AG10803 (cell line): Measurements from ENCODE around the genes METTL21C and BIVM.

- RRBS = no CpG with 5 or more reads among the region's 3 CpGs
These were observed 12.4 kb upstream of the GPR18 start for GRCh38 chr13:99270489-99271035.

- RRBS = no CpG with 5 or more reads among the region's 20 CpGs
These were observed 3.1 kb downstream of the GPR183 start for GRCh38 chr13:99303589-99304965.

GRCh38 chr13:99307666-99308548, 708 bp upstream of the GPR183 start:
- RRBS = no CpG with 5 or more reads among the region's 7 CpGs

GRCh38 chr13:99357749-99358455, 50.7 kb upstream of the GPR183 start:
- RRBS = no CpG with 5 or more reads among the region's 10 CpGs

DNA sequence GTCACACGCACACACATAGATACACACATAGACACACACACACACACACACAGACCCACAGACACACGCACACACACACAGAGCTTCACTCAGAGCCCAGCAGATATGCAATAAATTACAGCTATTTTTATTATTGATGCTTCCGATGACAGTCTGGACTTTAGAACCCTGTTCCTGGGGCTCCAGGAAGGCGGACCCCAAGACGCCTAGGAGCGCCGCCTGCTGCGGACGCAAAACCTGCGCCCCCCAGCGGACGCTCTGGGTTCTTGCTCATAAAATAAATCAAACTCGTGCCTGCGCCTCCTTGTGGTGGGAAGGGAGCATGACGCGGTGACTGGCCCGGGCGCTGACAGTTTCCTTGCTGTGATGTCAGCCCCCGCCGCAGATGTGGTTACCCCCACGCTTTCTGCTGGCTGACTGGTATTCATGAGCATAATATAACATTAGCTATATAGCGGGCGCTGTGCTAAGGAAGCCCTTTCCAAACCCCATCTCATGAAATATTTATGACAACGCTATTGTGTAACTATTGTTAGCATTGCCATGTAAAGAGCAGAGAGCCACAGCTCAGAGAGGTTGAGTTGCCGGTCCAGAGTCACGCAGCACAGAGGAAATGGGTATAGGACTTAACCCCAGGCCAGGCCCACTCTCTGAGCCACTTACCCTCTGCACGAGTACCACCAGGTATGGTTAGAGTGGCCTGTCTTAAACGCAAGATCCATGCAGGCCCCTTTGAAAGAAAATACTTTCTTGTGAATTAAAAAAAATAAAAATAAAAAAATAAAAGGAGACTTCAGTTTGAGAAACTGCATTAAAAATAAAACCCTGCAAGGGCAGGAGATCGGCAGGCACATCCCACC, 64.3 kb upstream of the TM9SF2 start:
- RRBS = no CpG with 5 or more reads among the region's 29 CpGs

DNA sequence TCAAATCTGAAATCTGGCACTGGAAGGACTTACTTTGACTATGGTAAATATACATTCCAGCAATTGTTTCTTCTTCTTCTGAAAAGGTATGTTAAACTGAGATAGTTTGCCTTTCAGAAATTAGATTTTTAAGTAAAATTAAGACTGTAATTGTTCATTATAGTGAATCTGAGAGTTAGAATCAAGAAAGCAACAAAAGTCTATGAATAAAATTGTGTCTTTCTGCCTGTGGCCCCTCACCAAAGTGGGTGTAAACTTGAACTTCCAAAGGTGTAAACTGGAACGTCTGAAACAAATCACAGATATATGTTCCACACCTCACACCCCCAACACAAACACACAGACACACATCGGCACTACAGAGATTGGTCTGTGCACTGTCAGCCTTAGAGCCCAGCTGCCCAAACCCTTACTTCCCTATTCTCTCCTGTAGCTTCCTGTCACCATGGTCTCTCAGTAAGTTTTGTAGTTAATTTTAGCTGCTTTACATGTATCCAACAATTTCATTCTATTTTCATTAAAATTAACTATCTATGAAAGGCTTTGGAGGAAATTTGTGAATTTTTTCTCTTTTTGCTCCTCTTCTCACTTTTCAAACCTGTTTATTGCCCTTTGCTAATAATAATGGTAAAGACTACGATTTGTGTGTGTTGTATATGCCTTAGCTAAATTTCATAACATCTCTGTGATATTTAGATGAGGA, 5.3 kb downstream of the TM9SF2 start:
- RRBS = no CpG with 5 or more reads among the region's 3 CpGs

- RRBS = no CpG with 5 or more reads among the region's 12 CpGs
These were observed 107.1 kb downstream of the ZIC5 start for GRCh38 chr13:99864450-99864916.

DNA sequence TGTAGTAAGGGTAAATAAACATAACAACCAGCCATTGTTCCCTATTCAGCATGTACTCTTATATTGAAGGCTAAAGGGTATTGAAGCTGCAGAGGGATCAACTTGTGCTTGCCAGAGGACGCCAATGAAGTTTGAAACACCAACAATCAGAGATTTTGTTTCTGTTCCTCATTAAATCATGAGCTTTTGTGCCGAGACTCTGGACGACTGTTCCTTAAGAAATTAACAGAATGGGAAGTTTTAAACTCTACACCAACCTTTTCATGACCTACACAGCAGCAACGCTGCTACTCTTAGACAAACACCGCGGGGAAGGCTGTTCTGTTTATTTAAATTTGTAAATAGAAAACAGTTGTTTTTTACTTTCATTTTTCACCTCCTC, 79.2 kb downstream of the ZIC5 start:
- RRBS = no CpG with 5 or more reads among the region's 6 CpGs

GRCh38 chr13:100090059-100090591, 1.2 kb downstream of the PCCA start:
- RRBS = no CpG with 5 or more reads among the region's 9 CpGs

- RRBS = no CpG with 5 or more reads among the region's 8 CpGs
These were observed 194.7 kb downstream of the GGACT start for GRCh38 chr13:100393770-100394420.

- RRBS = no CpG with 5 or more reads among the region's 5 CpGs
These were observed 106.6 kb downstream of the GGACT start for GRCh38 chr13:100481964-100482360.

- RRBS = no CpG with 5 or more reads among the region's 5 CpGs
These were observed 351.6 kb upstream of the TMTC4 start for GRCh38 chr13:101026285-101026559.

DNA sequence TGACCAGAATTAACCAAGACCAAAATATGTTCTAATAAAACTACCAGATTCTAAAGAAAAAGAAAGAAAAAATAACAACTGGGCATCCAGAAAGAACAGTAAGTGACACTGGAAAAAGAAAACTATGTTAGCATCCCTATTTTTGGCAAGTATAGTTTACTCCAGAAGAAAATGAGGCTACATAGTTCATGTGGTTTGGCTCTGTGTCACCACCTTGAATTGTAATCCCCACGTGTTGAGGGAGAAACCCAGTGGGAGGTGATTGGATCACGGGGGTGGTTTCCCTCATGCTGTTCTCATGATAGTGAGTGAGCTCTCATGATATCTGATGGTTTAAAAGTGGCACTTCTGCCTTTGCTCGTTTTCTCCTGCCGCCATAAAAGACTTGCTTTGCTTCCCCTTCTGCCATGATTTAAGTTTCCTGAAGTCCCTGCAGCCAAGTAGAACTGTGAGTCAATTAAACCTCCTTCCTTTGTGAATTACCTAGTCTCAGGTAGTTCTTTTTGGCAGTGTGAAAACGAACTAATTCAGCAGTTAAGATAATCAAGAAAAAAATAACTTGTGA, 77.0 kb downstream of the ITGBL1 start:
- RRBS = no CpG with 5 or more reads among the region's 5 CpGs

GRCh38 chr13:102353359-102353696, 243.5 kb upstream of the TPP2 start:
- RRBS = no CpG with 5 or more reads among the region's 3 CpGs

GRCh38 chr13:102399620-102400515, 196.9 kb upstream of the TPP2 start:
- RRBS = 1% methylated on average over 14 of the region's 50 CpGs

DNA sequence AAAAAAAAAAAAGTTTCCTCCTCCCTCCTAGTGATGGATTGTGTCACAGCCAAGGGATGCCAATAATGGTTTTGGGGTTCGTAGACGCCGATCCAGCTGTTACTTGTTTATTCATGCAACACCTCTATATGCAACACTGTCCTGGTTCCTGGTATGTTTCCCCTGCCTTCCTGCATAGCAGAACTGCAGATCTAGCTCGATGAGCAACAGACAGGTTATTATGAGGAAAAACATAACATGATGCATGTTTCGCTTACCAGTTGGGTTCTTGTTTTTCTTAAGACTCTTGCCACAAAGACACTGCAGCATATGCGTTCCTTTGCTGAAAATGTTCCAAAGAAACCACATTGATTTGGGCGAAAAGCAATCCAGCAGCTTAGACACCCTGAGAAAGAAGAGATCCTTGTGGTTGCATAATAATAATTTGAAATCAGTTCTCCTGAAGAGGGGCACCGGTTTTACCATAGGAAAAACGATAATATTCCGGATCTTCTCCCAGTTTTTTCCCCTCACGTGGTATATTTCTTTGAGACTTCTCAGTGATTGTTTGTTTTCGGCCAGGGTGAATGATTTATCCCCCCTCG, 195.5 kb upstream of the TPP2 start:
- RRBS = 0% methylated on average over 3 of the region's 13 CpGs

- RRBS = no CpG with 5 or more reads among the region's 7 CpGs
These were observed at the start of gene METTL21C for GRCh38 chr13:102694925-102695309. Gene METTL21C (minus strand): TSS chr13:102695044.

DNA sequence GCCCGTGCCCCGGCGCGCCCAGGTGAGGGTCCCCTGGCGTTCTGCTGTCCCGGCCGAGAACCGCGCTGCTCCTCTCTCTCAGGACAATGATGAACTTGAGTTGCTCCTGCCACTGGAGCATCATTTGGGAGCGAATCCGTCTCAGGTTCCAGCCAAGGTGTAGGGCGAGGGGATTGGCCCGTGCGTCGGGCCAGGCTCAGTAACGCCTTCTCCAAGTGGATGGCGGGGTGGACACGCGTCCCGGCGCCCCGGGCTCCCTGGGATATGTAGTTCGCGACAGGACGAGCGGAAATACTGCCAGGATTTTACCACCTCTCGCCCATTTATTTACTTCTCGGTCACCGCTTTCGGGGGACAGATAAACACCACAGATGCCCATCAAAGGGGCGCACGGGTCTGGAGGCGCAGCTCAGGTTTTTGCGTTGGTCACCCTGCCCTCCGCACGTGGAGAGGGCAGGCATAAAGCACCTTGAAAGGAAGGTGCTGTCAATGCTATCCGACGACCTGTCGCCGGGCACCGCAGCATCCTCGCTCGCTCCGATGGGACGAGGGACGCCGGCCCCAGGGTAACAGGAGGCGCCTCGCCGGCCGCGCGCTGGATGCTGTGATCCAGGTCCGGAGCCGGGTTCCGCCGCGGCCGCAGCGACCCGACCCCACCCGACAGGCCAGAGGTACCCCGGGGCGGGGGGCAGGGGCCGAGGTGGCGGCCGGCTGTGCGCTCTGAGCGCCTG, at the start of gene BIVM:
BIVM (plus strand) TSS at position 269 of the 731 bp plus-strand sequence.
- RRBS = 2% methylated on average over 26 of the region's 69 CpGs

- RRBS = 90% methylated on average over 3 of the region's 7 CpGs
These were observed 8.8 kb downstream of the ERCC5 start for GRCh38 chr13:102854548-102855052.